Neural progenitor cell (in vitro differentiated cells): ENCODE measurements around the genes SAMD9 and TFPI2.

DNA sequence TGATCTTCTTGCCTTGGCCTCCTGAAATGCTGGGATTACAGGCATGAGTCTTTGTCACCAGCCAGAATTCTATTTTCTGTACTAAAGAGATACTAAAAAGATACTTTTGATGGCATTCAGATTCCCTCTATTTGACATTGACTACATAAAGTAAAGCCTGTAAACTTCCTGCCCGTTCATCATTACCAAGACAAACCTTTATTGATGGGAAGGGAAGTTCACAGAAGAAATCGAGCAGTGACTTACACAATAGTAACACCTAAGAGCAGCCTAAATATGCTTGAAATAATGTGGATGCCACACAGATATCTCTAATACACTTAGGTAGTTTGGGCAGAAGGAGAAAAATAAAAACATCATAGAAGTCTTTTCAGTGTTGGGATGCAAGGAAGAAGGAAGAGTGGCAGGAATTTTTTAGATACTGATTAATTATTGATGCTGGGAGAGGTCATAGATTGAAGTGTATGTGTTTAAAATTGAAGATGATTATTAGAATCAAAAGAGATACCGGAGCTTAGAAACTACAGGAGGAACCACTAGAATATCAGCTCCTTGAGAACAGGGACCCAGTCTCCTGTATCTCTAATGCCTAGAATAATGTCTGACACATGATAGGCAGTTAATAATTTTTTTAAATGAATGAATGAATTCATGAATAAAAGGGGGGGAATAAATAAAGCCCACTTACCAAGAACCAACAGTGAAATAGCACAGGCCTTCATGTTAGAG lies 65.9 kb downstream of the AKAP9 start:
- RAMPAGE, long total RNA, result no peak

- RAMPAGE, long total RNA, result no peak
These were observed 69.2 kb downstream of the CYP51A1 start for GRCh38 chr7:92065058-92065551.

DNA sequence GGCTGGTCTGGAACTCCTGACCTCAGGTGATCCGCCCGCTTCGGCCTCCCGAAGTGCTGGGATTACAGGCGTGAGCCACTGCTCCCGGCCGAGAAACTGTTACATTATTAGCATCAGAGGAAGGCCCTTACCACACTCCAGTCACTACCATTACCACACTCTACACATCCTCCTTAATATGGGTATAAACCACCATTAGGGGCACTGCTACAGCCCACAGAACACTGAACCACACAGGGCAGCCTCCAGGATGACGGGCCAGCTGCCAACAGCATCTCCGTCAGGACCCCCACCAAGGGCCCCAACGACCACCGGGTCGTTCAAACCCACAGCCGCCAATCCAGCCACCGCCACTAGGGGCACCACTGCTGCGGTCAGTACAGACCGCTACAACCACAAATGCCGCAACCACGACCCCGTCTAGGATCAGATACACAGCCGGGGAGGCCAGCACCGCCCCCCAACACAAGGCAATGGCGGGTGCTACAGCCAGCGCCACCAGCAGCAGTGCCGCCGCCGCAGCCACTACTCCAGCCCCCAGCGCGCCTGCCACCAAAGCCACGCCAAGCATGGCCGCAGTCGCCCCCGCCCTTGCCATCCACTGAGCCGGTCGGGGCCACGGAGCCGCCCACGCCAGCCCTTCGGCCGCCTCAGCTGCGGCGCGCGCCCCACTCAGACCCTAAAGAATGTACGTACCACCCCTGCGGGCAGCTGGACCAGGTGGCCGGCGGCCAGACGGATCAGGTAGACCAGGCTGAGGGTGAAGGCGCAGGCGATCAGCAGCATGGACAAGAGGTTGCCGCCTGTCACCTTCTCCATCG lies 590 bp downstream of the CYP51A1 start:
- RAMPAGE, long total RNA, result no peak

- RAMPAGE, long total RNA, result no peak
These were observed 7.1 kb downstream of the GATAD1 start for GRCh38 chr7:92454369-92454835.

DNA sequence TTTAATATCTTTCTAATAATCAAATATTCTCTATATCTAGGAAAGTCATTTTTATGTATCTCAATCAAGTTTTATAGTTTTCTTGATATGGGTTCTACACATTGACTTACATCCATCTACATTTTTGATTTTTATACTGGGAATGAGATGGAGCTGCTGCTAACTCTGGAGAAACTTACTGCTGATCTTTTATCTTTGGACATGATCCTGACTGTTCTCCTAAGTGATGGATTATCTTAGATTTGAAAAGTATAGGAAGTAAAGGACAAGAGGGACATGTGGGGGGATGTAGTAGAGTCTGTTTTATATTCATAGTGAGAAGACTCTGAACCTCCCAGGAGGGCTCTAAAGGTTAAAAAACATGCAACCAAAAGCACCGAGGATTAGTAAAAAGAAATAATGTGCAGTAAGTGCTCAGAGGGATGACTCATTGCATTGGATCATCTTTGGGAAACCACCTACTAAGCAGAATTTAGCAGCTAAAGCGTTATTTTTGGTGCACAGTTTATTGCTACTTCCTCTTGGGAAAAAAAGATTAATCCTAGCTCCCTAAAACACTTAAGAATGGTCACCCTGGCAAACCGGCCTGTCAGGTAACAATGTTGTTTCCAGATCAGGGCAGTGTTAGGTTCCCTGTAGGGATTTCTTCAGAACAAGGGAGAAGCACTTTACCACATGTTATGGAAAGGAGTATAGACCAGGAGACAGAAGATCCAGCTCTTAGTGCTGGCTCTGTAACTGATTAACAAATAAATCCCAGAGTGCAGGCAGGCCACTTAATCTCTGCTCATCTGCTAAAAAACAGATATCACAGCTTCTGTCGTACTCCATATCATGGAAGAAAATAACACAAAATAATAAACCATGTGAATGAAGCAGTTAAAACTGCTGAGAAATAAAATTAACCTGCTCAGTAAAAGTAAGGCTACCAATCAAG lies 44.7 kb upstream of the FAM133B start:
- RAMPAGE, long total RNA, result no peak

DNA sequence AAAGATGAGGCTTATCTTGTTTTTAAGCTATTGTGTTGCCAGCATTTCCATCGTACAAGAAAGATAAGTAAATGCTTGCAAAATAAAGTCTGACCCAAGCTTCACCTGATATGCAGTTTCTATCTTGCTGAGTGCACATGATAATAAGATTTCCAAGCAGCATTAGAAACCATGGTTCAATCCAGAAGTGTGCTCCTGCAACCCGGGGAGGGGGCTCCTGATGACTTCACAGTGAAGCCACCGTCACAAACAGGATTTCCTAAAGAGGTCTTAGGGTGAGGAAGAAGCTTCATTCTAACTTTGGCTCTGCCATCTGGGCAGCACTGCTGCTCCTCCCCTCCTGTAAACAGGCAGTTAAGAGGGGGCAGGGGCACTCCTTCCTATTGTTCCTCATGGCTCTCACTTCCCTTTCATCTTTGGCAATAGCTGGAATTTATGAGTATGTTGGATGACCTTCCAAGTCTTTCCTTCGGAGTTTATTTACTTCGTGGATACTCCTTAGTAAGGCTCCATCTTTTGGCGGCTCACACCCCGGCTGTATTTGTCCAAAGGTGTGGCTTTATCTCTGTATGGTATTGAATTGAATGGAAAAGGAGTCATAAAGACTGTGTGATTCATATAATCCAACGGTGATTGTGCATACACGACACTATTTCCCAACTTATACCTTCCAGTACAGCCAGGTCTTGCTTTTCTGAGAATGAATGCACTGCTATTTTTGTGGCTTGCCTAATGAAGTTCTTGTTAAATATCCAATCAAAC lies 55.3 kb upstream of the FAM133B start:
- RAMPAGE, long total RNA, result no peak

DNA sequence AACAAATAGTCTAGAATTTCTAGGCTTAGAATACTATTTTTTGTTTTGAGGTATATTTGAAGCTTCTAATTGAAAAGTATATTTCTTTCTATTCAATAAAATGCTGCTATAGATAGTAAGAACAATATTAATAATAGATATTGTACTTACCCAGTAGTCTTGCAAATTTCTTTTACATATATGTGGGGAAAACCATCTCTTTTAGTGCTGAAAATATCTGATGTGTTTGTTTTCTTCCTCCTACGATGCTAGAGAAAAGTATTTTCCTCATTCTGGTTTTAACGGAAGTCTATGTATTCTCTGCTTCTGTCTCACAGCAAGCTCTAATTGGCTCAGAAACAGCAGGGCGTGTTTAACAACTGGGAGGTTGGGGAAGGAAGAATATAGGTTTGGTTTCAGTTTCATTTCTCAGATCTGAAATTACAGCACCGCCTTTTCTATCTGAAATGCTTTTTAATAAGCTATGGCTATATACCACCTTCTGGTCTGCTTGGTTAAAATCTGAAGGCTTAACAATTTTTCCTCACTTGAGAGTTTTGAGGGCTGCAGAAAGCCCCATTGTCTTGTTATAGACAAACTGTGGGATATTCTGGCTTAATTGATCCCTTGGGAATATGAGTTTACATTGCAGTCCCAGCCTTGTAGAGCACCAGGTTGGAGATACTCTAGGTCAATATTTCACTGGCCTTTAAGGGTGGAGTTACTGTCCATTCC lies at the start of gene SAMD9:
Gene SAMD9, minus strand, starts transcription at position 267 of the 714 bp plus-strand sequence.
- RAMPAGE, long total RNA, result no peak

GRCh38 chr7:93145210-93146527 lies 2.5 kb downstream of the SAMD9L start:
- RAMPAGE, long total RNA, result no peak

DNA sequence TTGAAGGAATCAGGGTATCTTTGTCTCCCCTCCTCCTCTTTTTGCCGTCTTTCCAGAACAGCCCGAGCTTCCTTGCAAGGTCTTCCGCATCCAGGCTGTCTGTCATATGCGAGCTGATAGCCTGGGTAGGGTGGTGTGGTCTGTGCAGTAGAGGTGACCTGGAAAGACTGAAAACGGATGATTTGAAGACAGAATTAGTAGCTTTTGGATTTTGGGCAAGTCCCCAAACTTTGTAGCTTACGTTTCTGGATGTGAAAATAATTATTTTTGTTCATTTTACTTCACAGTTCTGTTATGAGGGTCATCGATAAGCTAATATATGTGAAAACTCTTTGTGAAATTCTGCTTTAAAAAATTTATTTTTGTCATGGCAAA lies 552 bp downstream of the VPS50 start:
- RAMPAGE, long total RNA, result no peak

DNA sequence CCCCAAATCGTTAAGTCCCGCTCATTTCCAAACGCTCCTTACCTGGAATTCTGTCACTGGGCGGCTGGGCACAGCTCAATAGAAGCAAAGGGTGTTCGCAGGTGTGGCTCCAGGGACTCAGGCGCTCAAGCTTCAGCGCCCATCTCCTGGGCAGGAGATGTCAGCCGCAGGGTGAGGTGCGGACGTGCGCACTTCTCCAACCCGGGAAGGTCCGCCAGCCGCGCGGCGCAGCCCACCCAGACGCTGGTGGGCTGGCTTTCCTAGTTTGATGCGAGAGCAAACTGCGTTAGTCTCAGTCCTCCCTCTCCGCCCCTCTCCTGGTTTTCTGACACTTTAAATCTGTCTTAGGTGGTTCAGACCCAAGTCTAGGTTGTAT lies 289 bp downstream of the CALCR start:
- RAMPAGE, long total RNA, result no peak

DNA sequence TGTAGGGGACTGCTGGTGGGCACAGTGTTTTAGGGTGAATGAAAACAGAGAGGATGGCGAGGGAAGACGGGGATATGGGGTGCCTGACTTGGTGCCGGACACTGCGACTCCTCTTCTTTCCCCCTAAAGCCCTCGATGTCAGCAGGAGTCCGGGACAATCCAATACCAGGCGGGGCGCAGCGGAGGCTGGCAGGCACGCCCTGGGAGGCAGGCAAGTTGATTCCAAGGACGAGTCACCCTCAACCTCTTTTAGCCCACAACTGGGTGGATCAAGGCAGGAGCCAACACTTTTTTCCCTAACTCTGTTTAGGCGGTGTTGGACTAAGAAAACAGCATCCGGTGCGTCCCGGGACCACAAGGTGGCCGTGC lies 937 bp upstream of the CALCR start:
- RAMPAGE, long total RNA, result no peak

DNA sequence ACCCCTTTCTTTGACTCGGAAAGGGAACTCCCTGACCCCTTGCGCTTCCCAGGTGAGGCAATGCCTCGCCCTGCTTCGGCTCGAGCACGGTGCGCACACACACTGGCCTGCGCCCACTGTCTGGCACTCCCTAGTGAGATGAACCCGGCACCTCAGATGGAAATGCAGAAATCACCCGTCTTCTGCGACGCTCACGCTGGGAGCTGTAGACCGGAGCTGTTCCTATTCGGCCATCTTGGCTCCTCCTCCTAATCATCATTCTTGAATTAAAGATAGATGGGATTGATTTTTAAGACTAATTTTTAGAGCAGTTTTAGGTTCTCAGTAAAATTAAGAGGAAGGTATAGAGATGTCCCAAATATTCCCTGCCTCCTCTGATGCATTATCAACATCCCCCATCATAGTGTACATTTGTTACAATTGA lies 97.1 kb downstream of the TFPI2 start:
- RAMPAGE, long total RNA, result no peak

- RAMPAGE, long total RNA, result no peak
These were observed at the start of gene TFPI2 for GRCh38 chr7:93890573-93891212. TFPI2 (minus strand) TSS chr7:93890753.

- RAMPAGE, long total RNA, result no peak
These were observed 2.5 kb downstream of the GNG11 start for GRCh38 chr7:93923966-93924446.

- RAMPAGE, long total RNA, result no peak
These were observed 596 bp downstream of the BET1 start for GRCh38 chr7:94003479-94004038.

- RAMPAGE, long total RNA, result no peak
These were observed 97.9 kb upstream of the COL1A2 start for GRCh38 chr7:94296771-94297130.

- RAMPAGE, long total RNA, result no peak
These were observed 4.8 kb upstream of the COL1A2 start for GRCh38 chr7:94389774-94390488.

GRCh38 chr7:94908287-94908766 lies 933 bp downstream of the PPP1R9A start:
- RAMPAGE, long total RNA, result no peak

- RAMPAGE, long total RNA, result no peak
These were observed 6.7 kb downstream of the PON1 start for GRCh38 chr7:95317397-95318354.

DNA sequence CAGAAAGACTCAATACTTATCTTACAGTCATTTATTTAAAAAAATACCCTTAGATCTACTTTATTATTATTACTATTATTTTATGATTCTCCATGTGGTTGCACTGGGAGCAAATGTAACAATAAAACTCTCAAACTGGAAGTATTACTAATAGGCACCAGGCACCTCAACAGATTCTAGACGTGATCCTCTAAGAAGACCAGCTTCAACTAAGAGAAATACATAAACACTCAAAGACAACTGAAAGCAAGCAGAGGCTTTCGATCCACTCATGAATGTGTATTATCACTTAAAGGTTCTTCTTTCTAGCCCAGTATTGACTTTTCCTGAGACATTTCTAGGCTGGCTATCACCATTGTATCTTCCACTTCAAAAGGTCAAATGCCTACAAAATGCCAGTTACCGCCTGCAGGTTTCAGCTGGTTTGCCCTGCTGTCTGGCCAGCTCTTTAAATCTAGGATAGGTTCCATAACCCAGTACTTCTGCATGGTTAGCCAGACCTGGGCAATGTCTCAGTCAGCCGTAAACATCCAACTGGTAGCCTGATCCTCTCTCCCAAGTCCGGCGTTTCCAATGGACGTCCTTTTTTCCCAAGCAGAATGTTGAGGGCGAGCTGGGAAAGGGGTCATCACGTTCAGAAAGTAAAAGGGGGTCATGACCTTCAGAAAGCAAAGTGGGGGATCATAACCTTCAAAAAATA lies 664 bp downstream of the PON3 start:
- RAMPAGE, long total RNA, result no peak